Brain (tissue), 1 donor: ENCODE data around the gene THBS1.

DNA sequence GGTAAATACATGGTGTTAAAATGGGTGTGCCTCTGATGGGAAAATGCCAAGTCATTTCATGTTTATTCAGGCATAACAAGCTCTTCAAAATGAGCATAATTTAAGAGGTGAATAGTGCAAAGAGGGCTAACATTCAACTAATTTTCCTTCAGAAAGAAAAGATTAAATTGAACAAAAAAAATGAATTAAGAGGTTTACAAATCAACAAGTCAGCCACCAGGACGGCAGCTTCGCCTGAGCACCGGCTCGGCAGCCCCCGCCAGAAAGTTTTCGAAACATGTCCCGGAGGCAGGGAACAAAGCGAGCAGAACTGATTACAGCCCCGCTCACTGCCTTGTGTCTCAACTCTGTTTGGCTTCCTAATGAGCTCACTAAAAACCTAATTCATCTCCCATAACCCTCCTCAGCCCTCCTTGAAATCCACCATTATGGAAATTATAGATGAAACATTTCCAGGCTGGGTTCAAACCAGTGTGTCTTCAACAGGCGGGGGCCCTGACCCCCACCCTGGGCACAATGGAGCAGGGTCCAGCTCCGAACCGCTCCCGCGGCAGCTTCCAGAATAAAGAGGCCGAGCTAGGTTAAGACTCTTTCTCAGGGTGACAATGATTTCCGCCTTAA is 43.9 kb downstream of the MEIS2 start:
- RRBS: 46% methylated on average over 3 of the region's 16 CpGs

DNA sequence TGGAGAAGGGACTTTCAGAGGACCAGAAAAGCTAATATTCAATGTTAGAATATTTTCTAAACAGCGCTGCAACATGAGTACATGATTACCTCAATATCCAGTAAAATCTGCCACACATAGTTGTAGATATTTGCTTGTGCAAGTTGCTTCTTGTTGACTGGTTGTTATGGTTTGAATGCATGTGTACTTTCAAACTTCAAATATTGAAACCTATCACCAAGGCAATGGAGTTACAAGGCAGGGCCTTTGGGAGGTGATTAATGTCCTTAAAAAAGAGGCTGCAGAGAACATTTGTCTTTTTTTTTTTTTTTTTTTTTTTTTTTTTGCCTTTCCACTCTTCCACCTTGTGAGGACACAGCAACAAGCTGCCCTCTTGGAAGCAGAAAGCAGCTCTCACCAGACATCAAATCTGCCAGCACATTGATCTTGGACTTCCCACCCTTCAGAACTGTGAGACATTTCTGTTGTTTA is 50.0 kb downstream of the TMCO5A start:
- RRBS: no CpG with 5 or more reads among the region's 1 CpG

DNA sequence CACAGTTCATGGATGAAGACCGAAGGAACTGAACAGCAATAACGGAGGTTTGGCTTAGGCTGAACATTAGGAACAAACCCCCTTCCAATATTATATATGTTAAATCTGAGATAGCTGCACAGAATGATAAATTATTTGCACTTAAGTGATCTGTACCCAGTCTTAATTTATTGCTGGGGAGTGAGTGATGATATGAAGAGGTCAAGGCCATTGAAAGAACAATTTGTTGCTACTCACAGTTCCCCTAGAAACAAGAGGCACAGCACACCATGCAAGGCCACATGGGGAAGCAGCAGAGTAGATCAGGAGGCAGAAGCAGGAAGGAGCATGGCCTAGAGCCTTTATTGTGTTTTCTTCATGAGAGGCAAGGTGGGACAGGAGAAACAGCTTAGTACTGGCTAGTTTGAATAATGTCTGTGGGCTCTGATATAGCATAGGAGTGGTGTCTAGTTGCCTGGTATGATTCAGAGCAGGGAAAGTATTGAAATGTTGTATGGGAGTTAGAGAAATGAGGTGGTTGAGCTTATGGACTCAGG is 71.5 kb downstream of the TMCO5A start:
- RRBS: no CpG with 5 or more reads among the region's 2 CpGs

DNA sequence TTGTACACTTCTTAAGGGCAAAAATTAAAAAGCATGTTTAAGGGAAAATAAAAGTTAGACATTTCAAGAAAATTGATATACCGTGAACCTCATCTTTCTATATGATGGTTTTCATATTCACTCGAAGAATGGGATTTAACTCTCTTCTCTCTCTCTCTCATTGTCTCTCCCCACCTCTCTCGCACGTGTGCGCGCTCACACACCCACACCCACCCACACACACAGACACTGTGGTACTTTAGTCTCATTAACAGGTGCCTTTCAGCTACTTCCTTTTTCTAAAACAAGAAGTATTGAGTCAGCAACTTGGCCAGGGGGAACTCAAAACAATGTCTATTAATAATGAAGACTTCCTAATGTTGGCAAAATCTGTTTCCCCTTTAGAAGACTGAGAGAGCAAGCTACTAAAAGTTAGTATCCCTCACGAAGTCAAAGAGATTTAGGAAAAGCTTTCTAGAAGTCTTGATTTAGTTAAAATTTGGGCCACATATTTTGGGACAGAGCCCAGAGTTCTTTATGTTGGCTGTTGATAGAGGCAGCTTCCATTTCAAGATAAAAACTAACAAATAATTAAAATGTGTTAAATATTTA is 150.7 kb downstream of the TMCO5A start:
- RRBS: no CpG with 5 or more reads among the region's 7 CpGs

GRCh38 chr15:38130219-38130615 is 122.4 kb upstream of the SPRED1 start:
- RRBS: no CpG with 5 or more reads among the region's 8 CpGs

GRCh38 chr15:38130616-38131306 is 121.9 kb upstream of the SPRED1 start:
- RRBS: no CpG with 5 or more reads among the region's 9 CpGs

DNA sequence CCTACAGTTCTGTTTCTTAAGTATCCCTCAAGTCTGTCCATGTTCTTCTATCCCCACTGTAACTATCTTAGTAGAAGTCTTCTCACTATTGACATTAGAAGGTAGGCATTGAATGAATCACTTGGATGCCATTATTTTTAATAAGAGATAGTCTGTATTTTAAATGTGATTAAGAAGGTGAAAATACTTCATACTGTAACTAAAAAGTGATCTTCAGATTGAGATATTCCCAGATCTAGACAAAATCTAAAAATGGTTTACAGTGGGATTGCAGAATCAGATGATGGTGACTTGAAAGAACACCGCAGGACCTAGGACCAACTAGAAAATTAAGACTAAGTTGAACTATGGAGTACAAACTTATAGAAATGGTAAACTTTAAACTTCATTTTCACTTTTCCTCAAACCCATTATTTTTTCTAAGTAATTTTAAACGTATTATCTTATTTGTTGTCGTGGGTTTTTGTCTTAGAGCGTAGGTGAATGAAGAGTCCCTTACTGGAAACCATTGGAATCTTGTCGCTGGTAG is 94.3 kb upstream of the FAM98B start:
- RRBS: no CpG with 5 or more reads among the region's 5 CpGs

GRCh38 chr15:38547659-38548170 is 16.9 kb downstream of the RASGRP1 start:
- RRBS: no CpG with 5 or more reads among the region's 12 CpGs

DNA sequence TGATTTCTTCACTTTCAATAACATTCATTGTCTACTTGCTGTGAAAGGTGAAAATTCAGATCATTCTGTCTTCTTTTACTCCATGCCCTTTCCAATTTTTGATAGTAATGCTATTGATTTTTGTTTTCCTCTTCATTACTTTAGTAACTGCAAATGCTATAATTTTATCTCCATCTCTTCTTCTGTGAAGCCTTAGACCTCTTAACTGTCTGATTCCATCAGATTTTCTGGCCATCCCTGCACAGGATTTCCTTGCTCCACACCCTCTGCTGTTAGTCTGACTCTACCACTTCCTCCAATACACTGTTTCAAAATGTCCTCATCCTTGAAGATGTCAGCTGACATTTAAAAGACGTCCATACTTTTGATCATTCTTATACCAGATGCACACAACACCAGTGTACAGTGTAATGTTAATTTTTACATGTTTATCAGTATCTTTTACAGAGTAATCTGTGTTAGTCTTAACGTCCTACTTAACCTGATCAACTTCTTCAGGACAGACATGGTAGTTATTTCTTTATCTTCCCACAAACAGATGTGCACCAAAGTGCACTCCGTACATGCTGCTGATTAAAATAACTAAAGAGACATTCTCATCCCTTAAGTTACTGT is 102.3 kb upstream of the RASGRP1 start:
- RRBS: no CpG with 5 or more reads among the region's 3 CpGs

- RRBS: no CpG with 5 or more reads among the region's 3 CpGs
These were observed 263.8 kb upstream of the RASGRP1 start for GRCh38 chr15:38828448-38828845.

- RRBS: no CpG with 5 or more reads among the region's 4 CpGs
These were observed 300.4 kb upstream of the RASGRP1 start for GRCh38 chr15:38865004-38865458.

DNA sequence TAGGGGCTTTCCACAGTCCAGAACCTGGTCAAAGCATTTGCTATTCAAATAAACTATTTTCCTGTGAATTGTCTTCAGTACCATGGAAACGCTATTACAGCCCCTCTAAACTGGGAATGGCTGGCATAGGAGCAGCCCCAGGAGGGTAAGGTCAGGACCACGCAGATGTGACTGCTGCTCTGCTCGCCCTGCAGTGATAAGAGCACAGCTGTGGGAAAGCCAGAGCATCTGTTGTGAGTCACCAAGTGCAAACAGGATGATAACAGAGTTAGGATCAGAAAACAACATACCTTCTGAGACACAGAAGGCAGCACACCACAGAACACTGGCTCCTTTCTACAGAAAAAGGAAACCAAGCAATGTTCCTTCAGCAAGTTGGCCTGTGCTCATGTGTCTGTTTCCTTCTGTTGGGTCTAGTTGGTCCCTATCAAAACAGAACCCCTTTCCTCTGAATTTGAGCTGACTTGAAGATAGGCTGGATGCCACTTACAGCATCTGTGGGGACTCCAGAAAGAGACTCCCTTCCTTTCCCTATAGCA is 440.9 kb upstream of the THBS1 start:
- RRBS: no CpG with 5 or more reads among the region's 3 CpGs

DNA sequence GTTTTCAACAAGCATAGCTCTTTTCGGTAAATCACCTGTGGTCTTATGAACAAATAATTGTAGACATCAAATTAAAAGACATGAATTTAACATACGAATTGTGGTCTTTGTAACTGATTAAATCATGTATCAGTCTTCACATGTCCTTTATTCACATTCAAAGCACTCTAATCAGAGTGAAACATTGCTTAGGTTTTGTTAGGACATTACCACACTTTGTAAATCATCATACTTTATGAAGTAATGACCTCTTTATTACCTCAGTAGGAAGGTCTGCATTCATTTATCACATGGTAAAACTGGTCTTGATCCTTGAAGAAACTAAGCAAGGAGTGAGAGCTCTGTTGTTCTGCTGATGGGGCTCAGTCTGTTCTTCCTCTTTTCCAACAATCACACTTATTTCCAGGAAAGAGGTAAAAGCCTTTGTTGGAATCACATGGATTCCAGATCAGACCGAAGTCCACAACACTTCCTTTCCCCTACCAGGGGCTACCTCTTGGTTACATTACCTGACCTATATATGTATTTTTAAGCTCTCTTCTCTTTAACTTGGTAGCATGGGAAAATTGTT is 413.4 kb upstream of the THBS1 start:
- RRBS: no CpG with 5 or more reads among the region's 3 CpGs

GRCh38 chr15:39242396-39242866 is 338.4 kb upstream of the THBS1 start:
- RRBS: no CpG with 5 or more reads among the region's 1 CpG

- RRBS: no CpG with 5 or more reads among the region's 6 CpGs
These were observed 254.1 kb upstream of the THBS1 start for GRCh38 chr15:39326735-39327299.

- RRBS: 4% methylated on average over 12 of the region's 80 CpGs
These were observed at the start of gene THBS1 for GRCh38 chr15:39580541-39581642. Gene THBS1 (plus strand): TSS chr15:39581079.

DNA sequence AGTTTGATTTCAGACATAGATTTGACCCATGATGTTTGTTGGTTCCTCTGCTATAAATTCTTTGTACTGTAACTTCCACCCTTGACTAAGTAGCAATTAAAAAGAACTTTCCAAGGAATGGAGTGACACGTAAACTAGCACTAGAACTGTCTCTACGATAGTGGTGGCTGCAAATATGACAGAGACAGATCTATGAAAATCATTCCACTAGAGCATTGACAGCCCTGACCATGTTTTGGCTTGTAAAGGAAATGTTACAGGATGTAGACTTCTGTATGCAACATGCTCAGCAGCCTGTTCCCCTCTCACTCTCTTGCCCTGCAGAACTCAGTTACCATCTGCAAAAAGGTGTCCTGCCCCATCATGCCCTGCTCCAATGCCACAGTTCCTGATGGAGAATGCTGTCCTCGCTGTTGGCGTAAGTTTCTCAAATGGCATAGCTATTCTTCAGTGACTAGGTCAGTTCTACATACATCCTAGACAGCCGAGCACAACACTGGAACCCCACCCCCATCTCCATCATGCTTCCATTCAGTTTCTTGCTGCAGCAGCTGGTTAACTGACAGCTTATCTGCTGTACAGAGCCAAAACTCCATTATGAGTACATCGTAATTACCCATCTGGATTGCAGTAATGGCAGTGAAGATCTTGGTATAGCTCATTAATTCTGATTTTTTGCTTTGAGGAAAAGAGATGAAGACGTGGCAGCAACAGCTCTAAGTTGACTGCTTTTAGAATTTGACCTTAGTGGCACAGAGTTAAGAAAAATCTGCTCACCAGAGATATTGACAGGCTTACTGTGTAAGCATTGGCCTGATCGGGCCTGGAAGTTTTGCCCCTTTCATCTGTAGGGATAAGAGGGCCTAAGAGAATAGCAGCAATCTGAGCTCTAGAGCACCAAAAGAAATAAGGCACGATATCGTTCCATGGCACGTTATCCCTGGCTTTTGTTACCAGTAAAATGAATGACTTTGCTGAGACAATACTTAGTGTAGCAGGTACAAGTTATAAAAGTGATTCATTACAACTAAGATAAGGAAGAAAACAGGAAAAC is 4.6 kb downstream of the THBS1 start:
- RRBS: no CpG with 5 or more reads among the region's 11 CpGs

- RRBS: no CpG with 5 or more reads among the region's 3 CpGs
These were observed 14.0 kb downstream of the THBS1 start for GRCh38 chr15:39594827-39595285.

DNA sequence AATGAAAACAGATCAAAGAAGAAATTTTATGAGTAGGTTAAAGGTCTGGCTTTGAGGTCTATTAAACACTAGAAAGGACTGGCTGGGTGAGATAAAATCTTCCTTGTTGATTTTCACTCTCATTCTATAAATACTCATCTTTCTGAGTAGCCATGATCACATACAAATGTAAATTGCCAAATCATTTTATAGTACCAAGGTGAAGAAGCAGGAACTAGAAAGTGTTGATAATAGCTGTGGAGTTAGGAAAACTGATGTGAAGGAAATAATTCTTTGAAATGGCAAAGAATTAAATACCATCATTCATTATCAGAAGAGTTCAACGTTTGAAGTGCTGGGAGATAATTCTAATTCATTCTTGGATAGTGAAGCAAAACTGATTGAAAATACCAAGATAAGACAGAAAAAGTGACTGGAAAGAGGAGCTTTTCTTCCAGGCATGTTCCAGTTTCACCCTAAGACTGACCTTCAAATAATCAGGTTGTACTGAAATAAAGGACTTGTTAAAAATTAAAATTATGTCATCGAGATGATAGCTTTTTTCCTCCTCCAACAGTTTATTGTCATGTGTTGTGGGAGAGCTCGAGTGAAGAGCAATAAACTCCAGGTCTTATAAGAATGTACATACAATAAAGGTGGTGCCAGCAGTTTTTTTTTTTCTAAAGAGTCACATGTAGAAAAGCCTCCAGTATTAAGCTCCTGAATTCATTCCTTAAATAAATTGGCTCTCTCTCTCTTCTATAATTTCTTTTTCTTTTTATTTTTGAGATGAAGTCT is 17.5 kb downstream of the THBS1 start:
- RRBS: no CpG with 5 or more reads among the region's 3 CpGs

- RRBS: no CpG with 5 or more reads among the region's 1 CpG
These were observed 40.3 kb downstream of the THBS1 start for GRCh38 chr15:39621192-39621657.